Iris pigment epithelial cell (primary cell): ENCODE data around the gene WFS1.

GRCh38 chr4:6245518-6245996, 24.1 kb upstream of the WFS1 start:
- RRBS = no CpG with 5 or more reads among the region's 38 CpGs

- RRBS = 2% methylated on average over 46 of the region's 77 CpGs
Measured at GRCh38 chr4:6269370-6270168, at the start of gene WFS1. TSS of gene WFS1 (plus strand) at chr4:6269850.

DNA sequence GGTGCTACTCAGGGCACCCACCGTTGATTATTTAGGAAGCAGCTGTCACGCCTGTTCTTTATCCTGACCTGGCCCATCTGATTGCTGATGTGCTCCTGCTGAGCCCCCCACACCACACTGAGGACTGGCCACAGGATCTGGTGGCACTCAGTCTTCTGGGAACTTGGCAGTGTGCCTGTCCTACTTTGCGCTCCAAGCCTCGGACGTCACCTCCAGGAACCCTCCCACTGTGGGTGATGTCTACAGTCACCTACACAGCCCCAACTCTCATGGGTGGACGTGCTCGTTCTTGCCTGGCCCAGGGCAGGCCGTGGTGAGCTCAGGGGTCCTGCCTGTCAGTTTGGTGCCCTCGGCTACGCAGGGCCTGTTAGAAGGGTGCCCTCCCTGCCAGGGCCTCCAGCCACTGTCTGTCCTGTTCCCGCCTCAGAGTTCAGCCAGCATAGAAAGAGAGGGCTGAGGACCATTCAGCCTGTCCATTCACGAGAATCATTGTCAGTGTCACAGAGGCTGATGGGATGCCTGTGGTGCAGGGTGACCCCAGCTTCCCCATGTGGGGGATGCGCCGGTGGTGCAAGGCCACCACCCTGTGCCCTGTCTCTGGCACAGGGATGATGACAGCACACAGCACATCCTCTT, 12.2 kb downstream of the WFS1 start:
- RRBS = no CpG with 5 or more reads among the region's 14 CpGs

DNA sequence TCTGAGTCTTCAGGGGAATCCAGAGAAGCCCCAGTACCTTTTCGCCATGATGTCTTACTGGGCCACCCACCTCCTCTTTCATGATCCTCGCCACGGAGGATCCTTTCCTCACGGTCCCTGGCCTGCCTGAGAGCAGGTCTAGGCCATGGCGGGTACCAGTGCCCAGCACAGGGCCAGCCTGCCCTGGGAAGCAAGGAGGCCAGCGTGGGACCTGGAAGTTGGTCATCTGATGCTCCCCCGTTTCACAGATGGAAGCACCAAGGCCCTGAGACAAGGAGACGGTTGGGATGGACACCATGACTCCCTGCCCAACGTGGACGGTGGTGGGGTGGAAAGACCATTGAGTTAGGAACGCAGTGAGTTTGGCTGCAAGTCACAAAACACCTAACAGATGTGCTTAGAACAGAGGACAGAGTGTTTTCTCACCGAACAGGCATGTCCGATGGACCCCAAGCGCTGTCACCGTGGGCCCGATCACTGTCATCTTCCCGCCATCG, 21.7 kb upstream of the MRFAP1 start:
- RRBS = no CpG with 5 or more reads among the region's 18 CpGs

GRCh38 chr4:6641738-6642431, 1.4 kb downstream of the MRFAP1 start:
- RRBS = no CpG with 5 or more reads among the region's 9 CpGs

- RRBS = no CpG with 5 or more reads among the region's 30 CpGs
Measured at GRCh38 chr4:6657815-6658293, 16.0 kb upstream of the ENSG00000170846 start.

- RRBS = 32% methylated on average over 12 of the region's 38 CpGs
Measured at GRCh38 chr4:6726836-6727855, 11.2 kb downstream of the BLOC1S4 start.

DNA sequence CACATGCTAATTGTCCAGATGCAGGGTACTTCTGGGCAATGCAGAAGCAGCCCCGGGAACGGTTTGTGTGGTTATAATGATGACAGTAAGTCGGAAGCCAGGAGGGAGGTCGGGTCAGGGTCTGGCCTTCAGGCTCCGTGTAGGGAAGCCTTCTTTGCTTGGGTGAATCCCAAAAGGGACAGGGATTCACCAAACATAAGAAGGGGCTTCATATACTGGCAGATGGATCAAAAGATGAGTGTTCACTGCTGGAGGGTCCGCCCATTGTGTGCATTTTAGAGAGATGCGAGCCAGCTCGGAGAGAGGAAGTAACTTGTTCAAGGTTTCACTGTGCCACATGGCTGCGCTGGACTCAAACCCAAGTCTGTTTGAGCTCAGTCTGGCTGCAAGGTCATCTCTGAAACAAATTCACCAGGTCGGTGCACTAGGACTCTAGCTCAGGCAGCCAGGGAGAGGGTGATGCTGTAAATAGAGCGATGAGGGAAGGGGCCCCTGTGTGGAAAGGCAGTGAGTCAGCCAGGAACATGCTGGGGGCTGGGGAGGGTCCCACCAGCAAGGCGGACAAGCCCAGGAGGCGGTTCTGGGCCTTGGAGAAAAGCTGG, 4.7 kb upstream of the KIAA0232 start:
- RRBS = 80% methylated on average over 1 of the region's 13 CpGs

DNA sequence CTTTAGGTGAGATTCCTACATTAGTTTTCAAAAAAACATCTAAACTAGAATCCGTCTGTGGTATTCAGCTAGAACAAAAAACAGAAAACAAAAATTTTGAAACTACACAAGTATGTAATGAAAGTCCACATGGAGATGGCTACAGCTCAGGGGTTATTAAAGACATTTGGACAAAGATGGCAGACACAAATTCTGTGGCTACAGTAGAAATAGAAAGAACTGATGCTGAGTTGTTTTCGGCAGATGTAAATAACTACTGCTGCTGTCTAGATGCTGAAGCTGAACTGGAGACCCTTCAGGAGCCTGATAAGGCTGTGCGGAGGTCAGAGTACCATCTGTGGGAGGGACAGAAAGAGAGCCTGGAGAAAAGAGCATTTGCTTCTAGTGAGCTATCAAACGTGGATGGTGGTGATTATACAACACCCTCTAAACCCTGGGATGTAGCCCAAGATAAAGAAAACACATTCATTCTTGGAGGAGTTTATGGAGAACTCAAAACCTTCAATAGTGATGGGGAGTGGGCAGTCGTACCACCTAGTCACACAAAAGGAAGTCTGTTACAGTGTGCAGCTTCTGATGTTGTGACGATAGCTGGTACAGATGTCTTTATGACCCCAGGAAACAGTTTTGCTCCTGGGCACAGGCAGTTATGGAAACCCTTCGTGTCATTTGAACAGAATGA, 46.8 kb upstream of the TBC1D14 start:
- RRBS = no CpG with 5 or more reads among the region's 7 CpGs

DNA sequence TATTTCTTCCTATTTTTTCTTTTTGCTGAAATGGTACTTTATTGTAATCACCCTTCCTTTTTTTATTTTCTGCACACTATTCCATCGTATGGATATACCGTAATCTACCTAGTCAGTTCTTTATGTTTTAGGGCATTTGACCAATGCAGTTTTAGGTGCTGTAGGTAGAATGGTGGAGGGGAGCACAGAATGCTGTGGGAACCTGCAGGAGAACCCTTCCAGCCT, 42.7 kb upstream of the TBC1D14 start:
- RRBS = no CpG with 5 or more reads among the region's 2 CpGs

DNA sequence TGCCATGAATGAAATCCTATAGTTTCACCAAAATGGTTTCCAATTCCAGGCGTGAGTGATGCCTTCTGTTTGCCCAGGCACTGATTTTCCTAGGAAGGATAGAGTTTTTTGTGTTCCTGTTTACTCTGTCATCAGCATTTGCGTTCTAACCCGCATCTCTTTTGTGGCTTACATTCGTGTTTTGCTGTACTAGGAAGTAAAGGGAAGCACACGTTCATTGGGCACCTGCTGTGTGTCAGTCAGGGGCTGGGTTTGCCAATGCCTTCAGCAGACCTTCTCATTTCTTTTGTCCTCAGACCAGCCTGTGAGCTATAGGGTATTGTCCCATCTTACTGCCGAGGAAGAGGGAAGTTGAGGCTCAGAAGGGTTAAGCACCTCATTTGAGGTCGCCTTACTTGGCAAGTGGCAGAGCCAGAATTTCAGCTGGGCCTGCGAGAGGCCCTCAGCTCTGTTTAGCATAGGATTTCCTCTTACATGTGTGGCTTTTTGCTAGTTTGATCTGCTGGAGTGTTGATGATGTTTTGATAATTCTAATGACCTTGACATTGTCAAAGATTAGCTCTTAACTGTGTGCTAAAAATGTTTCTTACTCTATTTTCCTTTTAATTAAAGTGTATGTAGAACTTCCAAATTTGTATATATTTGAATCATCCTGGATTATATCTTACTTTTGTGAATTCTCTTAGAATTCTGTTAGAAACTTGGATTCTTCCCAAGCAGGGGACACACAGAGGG, 8.8 kb downstream of the TBC1D14 start:
- RRBS = no CpG with 5 or more reads among the region's 8 CpGs

DNA sequence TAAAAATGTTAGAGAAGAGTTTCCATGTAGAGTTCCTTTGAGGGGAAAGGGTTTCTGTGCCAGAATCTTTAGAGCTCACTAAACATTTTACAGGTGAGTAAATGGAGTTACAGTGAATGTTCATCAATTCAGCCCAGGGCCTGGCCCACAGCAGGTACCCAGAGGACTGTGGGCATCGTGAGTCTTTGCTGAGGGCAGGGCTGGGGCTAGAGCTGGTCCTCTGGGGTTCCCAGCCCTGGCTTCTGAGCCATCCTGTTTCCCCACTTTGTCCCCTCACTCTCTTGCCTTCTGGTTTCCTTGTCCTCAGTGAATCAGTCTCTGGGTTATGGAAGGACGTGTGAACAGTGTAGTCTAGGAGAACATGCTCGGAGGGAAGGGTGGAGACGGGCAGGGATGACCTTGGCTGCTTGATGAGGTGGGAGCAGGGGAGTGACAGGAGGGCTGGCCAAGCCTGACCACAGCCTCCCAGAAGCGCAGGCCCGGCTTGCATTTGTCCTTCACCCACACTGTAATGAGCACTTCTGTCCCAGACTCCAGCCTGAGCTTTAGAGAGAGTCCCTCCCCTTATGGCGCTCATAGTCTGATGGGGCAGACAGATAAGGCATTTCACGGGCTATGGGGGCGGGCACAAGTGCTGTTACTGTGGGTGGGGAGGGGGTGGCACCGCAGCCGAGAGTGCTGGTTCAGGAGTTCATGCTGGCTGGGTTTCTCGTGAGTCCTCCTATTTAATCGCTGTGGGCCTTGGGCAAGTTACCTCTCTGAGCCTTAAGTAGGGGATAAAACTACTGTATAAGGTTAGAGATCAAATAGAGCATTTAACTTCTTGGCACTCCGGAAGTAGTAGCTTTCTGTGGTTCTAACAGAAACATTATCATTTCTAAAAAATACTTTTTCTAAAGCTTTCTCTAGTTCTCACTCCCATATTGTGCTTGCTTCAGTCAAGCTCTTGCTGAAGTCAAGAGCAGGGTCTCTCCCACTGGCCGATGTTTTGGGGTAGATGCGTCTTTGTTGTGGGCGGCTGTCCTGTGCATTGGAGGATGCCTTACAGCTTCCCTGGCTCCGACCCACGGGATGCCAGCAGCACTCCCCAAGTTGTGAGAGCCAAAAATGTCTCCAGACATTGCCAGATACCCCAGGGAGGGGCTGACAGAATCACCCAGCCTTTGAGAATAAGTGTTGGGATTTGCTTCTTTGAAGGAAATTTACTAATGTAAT, 17.4 kb downstream of the TBC1D14 start:
- RRBS = no CpG with 5 or more reads among the region's 19 CpGs

DNA sequence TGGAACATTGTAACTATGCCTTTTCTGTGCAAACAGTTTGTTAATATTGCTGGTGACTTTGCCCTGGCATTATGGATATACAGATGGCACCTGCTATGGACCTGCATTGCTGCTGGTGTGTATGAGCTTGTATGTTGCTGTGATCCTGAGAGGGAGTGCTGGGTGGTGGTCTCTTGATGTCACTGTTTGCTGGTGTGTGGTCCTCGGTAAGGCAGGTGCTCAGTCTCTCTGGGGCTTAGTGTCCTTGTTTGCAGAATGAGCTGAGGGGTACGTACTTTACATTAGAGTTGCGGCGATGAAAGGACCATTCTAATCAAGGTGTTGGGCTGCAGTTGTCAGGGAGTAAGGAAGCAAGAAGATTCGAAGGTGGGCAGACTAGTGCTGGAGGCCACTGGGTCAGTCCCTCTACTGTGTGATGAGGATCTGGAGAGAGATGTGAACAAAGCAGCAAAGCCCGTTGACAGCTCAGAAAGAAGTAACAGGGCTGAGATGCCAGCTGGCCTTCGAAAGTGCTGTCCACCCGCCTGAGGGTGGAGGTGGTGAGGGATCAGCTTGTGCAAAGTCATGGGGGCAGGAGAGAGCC, 19.4 kb downstream of the TBC1D14 start:
- RRBS = no CpG with 5 or more reads among the region's 8 CpGs

GRCh38 chr4:6944144-6945053, 34.8 kb downstream of the TBC1D14 start:
- RRBS = no CpG with 5 or more reads among the region's 24 CpGs

GRCh38 chr4:6953716-6954394, 44.2 kb downstream of the TBC1D14 start:
- RRBS = 20% methylated on average over 11 of the region's 36 CpGs

GRCh38 chr4:6976202-6976675, 66.6 kb downstream of the CCDC96 start:
- RRBS = no CpG with 5 or more reads among the region's 6 CpGs

DNA sequence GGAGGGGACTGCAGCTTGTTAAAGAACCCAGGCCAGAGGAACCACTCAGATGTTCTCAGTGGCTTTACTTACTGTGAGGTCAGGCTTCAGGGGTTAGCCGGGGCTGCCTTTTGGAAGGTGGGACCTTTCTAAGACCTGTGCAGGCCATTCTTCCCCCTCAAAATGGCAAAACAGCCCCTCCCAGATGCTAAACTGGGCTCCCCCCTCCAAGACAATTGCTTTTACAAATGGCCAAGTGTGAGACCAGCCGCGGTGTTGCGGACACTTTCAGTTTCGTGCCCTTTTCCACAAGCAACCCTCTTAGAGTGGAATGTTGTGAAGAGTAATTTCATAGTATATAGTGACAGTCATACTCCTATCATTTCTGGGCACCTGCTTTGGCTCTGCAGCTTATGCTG, 54.8 kb downstream of the CCDC96 start:
- RRBS = no CpG with 5 or more reads among the region's 5 CpGs

DNA sequence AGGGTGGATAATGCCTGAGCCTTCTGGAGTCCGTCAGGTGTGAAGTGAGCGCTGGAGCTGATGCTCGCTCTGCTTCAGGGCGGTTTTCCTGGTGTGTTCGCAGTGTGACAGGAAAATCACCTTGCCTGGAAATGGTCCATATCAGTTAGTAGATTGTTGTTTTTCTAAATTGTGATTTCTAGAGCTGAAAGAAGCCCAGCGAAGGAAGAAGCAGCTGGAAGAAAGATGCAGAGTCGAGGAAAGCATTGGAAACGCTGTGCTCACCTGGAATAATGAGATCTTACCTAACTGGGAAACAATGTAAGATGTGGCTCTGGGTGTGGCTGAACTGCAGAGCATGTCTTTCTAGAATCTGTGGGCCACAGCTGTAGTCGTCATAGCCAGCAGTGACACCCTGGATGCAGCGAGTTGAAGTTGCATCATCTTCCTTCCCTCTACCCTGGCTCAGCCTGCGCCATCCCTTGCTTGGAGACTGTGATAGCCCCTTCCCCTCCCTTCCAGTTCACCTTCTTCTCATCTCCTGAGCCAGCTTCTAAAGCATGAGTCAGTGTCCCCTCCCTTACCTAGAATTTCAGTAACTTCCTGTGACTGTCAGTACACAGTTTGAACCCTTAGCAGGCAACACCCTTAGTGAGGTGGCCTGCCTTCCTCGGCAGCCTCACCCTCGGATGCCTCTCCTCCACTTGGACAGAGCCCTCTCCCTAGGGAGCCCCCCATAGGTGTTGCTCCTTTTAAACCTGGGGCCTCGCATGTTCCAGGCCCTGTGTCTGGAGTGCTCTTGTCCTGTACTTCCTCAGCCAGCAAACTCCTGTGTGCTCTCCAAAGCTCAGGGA, 43.7 kb downstream of the CCDC96 start:
- RRBS = no CpG with 5 or more reads among the region's 14 CpGs

GRCh38 chr4:7004148-7004848, 38.5 kb downstream of the CCDC96 start:
- RRBS = no CpG with 5 or more reads among the region's 9 CpGs

GRCh38 chr4:7021905-7022852, 20.6 kb downstream of the CCDC96 start:
- RRBS = no CpG with 5 or more reads among the region's 15 CpGs